Mesenchymal stem cell of the bone marrow (primary cell): ENCODE results near the genes SEC14L5 and NAGPA.

DNA sequence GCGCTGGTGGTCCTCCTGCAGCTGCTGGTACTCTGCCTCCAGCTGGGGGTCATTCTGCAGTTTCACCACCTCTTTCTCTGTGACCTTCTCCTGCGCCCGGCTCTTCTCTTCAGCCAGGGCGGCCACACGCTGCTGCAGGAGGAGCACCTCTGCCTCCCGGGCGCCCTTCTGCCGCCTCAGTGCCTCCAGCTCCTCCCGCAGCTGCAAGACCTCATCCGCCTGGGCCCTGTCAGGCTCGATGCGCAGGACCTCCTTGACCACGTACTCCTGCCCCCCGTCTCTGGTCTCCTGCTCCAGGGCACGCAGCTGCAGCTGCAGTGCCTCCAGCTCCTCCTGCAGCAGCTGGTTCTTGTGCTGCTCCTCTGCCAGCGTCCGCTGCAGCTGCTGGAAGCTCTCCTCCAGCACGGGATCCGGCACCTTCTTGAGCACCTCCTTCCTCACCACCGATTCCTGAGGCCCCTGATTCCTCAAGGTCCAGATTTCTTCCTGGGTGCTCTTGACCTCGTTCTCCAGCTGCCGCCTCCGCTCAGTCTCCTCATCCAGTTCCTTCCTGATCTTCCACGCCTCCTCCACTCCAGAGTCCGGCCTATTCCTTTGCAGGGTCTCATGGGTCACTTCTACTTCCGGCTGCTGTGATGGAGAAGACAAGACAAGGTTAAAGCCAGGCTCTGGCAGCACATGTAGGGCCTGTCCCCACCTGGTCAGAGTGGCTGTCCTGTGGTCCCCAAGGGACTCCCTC, 38.3 kb downstream of the UBN1 start:
- CAGE, long polyA plus RNA, result no peak

DNA sequence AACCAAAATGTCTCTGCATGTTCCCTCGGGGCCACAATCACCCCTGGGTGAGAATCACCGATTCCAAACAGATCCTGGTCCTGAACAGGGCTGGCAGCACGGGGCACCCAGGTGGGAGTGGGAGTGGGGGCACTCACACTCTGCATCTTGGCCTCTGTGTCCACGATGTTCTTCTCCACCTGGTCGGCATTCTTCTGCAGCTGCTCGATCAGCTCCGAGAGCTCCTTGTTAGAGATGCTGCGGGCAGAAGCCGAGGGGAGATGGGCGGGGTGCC, 26.3 kb downstream of the PPL start:
- CAGE, long polyA plus RNA, result no peak

GRCh38 chr16:4918494-4919473, 18.2 kb downstream of the PPL start:
- CAGE, long polyA plus RNA, result no peak

DNA sequence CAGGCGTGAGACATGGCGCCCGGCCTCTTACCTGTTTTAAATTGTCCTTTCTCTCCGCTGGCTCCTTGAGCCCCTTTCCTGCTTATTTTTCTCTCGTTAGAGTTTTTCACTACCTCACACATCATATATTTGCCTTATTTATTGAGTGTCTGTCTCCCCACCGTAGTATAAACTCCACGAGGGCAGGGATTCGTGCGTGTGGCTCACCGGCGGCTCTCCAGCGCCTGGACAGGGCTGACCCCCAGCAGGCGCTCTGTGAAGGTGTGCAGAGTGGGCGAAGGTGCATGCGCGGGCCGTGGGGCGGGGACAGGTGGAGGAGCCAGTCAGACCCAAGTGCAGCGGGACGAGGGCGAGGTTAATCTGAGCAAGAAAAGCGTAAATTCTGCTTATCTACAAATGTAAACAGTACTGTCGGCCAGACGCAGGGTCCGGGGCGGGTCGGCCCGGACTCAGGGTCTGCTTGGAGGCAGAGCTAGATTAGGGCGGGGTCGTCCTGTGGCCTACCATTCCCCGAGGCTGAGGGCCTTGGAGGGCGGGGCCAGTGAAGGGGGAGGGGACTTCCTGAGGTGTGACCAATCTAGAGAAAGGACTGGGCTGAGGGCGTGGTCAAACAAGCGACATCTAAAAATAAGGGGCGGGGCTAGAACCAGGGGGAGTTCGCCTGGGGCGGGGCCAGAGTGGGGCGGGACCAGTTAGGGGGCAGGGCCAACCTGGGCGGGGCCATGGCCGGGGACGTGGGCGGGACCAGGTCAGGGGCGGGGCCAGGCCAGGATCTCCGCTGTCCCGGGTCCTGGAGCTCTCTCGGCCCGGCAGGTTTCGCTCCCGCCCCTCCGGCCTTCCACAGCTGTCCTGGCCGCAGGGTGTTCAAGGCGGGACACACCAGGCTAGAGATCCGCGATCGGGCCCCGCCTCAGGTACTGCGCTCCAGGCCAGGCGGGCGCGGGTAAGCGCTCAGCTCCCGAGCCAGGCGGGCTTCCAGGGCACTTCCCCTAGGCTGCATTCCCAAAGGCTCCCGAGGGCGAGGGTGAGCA, at the start of gene SEC14L5:
Gene SEC14L5, plus strand, starts transcription at position 799 of the 1,031 bp plus-strand sequence.
- CAGE, long polyA plus RNA, result no peak

DNA sequence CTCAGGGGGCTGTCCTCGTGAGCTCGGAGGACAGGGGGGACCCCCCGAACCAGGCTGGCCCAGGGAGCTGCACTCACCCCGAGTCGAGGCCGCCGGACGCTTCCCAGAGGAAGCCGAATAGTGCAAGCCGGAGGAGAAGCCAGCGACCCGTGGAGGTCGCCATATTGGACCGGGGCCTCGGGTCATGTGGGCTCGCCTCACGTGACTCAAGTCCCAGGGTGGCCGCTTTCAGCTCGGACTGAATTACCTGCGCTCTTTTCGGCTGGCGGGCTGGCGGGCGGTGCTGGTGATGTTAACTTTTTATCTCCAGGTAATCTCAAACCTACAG, at the start of gene NAGPA:
Gene NAGPA, minus strand, starts transcription at position 184 of the 328 bp plus-strand sequence.
- CAGE, long polyA plus RNA, result no peak

DNA sequence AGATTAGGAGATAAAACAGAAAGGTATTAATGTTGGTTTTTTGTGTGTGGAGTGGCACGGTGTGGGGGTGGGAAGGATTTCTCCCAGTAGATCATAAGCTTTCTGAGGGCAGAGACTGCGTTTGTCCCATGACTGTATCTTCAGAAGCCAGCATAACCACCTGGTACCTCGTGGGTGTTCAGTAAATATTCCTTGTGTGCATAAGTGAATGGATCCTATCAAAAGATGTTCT, 237.9 kb upstream of the EEF2KMT start:
- CAGE, long polyA plus RNA, result no peak

GRCh38 chr16:5450137-5451008, 352.8 kb upstream of the EEF2KMT start:
- CAGE, long polyA plus RNA, result no peak

DNA sequence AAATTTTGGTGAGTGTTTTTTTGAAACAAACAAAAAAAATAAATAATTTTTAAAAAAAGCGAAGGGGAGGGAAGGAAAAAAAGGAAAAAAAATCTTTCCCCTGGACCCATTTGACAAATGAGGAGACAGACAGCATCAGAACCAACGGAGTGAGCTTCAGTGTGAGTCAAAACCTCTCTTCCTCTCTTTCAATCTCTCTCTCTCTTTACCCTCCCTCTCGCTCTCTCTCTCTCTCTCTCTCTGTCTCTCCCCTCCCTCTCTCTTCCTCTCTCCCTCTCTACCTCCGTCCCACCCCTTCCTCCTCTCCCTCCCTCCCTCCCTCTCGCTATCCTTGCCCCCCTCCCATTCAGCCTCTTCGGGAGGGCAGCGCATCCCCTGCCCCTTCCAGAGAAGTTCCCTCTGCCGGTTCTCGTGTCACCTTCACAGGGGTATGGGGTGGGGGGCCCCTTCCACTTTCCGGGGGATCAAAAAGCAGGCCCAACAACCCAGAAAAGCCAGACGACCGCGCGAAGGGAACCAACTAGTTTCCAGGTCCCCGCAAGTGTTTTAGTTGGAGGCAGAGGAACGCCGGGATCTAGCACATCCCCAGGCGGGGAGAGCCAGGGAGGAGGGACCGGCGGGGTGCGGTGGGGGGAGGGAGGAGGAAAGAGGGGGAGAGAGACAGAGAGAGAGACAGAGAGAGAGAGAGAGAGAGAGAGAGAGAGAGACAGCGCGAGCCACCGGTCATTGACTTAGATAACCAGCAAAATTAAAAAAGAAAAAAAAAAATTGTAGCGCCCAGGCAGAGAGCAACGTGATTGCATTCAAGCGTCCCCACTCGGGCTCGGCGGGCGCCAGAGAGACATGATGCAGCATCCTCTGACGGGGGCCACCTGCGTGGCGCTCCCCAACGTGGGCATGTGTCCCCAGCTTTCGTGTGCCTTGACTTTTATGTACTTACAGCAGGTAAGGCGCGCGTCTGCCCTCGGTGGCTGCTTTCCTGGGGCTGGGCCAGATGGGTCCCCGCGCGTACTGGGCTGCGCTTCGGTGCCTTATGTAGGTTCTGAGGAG, 1285.0 kb downstream of the RBFOX1 start:
- CAGE, long polyA plus RNA, result no peak

DNA sequence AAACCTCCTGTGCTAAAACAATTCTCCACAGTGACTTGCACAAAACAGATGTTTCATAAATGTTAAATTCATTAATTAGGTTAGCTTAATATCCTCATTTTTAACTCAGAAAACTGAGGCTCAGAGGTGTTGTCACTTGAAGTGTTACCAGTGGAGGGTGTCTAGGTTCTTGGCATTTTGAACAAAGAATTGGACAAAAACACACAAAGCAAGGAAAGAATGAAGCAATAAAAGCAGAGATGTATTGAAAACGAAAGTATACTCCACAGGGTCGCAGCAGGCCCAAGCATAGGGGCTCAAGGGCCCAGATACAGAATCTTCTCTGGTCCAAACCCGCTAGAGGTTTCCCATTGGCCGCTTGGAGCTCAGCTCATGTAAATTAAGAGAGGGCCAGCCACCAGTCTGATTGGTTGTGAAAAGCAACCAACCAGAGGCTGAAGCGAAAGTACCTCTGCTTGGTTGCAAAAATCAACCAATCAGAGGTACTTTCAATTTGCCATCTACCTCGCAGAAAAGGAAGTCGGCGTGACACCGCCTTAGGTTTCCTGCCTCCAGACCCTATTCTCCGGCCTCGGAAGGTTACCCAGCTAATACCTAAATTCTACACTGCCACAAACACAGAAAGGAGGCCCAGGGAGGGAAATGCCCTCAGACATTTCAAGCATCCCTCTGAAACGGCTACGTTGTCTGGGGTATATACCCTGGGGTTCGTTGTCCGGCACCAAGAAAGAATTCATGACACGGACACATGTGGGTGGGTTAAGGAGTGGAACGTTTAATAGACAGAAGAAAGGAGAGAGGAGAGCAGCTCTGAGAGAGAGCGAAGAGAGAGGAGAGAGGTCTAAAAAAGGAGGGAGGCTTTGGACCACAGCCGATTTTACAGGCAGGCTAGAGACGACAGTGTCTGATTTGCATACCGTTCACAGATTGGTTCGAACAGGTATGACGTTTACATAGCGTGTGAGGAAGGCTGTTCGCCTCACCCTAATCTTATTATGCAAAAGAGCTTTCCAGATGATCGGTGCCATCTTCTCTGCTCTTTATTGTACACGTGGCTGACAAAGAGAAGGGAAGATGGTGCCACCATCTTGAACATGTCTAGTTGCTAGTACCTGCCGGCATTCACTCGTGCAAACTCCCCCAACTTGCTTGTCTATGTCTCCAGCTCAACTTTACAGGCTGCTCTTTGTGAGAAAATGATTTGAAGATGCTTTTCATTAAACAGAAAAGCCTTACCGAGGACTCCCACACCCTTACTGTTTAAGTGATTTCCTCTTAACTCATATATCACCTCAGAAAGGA, 481.2 kb downstream of the TMEM114 start:
- CAGE, long polyA plus RNA, result no peak

DNA sequence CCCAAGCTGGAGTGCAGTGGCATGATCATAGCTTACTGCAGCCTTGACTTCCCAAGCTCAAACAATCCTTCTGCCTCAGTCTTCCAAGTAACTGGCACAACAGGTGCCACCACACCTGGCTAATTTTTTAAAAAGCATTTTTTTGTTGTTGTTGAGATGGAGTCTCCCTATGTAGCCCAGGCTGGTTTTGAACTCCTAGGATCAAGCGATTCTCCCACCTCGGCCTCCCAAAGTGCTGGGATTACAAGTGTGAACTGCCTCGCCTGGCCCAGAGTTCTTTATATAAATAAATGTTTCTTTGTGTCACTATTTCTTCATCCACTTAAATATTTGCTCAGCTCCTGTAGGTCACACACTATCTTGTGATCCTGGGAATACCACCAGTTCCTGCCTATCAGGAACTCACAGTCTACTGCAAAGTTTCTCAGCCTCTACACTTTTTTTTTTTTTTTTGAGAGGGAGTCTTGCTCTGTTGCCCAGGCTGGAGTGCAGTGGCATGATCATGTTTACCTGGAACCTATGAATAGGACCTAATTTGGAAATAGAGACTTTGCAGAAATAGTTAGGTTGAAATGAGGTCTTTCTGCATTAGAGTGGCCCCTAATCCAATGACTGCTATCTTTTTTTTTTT, 6.7 kb downstream of the ABAT start:
- CAGE, long polyA plus RNA, result no peak

- CAGE, long polyA plus RNA, result no peak
Observed at GRCh38 chr16:8816555-8817401, 19.1 kb downstream of the PMM2 start.

DNA sequence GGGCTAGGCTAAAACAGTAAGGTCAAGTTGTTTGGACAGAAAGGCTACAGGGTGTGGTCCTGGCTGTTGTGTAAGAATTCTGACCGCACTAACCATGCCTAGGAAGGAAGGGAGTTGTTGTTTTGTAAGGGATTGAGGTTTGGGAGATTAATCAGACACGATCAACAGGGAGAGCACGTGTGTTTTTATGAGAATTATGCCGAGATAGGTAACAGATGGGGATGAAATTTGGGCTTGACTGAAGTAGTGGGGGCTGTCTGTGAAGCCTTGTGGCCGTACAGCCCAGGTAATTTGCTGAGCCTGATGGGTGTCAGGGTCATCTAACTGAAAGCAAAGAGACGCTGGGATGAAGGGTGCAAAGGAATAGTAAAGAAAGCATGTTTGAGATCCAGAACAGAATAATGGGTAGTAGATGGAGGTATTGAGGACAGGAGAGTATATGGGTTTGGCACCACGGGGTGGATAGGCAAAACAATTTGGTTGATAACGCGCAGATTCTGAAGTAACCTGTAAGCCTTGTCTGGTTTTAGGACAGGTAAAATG, 33.6 kb downstream of the CARHSP1 start:
- CAGE, long polyA plus RNA, result no peak

- CAGE, long polyA plus RNA, result no peak
Observed at GRCh38 chr16:8856707-8857203, 12.1 kb downstream of the CARHSP1 start.

- CAGE, long polyA plus RNA, result no peak
Observed at GRCh38 chr16:8869636-8870104, 864 bp upstream of the CARHSP1 start.

GRCh38 chr16:8892021-8892579, 9.9 kb downstream of the LITAFD start:
- CAGE, long polyA plus RNA, result no peak

DNA sequence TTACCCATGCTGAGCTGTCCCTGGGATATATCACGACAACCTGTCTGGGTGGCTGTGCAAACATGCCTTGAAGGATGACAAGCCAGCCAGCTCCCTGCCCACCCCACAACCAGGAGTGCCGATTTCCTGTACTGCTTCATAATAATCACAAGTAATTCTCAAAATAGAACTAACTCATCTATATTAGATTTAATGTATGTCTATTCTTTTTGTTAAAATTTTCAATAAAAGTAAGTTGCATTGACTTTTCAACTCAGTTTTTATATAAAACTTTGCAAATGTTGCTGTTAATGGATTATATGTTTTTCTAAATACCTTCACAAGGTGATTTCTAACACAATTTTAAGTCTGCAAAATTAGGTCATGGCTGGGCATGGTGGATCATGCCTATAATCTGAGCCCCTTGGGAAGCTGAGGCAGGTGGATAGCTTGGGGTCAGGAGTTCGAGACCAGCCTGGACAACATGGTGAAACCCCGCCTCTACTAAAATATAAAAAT, 36.1 kb downstream of the LITAFD start:
- CAGE, long polyA plus RNA, result no peak

- CAGE, long polyA plus RNA, result no peak
Observed at GRCh38 chr16:8958198-8959187, 5.2 kb downstream of the USP7 start.

DNA sequence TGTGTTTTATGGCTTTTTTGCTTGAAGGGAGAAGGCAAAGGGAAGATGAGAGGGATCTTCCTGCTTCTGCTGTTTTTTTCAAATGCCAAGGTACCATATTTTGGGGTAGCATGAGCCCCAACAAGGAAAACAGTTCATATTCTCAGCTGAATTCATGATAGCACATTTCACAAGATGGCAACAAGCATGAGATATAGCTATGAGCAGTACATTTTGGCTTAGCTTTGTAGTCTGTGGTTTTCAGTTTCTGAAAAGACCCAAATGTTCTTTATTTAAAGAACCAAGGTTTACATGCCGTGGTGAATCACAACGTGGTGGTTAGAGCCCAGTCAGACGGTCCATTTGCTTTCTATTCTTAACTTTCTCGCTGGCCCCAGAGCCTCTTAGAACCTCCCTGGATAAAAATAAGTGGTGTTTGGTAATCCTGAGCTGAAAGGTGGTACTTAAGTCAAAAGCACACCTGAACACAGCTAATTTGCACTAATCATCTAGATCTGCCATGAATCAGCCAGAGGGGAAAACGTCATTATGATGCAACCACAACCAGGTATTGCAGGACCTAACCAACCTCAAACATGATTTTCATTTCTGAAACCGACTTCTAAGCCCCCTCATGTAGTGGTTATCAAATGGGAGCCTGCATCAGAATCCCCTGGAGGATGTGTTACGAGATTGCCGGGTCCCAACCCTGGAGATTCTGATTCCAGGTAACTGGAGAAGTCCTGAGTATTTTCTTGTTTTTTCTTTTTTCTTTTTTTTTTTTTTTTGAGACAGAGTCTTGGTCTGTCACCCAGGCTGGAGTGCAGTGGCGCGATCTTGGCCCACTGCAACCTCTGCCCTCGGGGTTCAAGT, 18.5 kb upstream of the HAPSTR1 start:
- CAGE, long polyA plus RNA, result no peak

- CAGE, long polyA plus RNA, result no peak
Observed at GRCh38 chr16:9107607-9108183, 16.3 kb downstream of the HAPSTR1 start.

DNA sequence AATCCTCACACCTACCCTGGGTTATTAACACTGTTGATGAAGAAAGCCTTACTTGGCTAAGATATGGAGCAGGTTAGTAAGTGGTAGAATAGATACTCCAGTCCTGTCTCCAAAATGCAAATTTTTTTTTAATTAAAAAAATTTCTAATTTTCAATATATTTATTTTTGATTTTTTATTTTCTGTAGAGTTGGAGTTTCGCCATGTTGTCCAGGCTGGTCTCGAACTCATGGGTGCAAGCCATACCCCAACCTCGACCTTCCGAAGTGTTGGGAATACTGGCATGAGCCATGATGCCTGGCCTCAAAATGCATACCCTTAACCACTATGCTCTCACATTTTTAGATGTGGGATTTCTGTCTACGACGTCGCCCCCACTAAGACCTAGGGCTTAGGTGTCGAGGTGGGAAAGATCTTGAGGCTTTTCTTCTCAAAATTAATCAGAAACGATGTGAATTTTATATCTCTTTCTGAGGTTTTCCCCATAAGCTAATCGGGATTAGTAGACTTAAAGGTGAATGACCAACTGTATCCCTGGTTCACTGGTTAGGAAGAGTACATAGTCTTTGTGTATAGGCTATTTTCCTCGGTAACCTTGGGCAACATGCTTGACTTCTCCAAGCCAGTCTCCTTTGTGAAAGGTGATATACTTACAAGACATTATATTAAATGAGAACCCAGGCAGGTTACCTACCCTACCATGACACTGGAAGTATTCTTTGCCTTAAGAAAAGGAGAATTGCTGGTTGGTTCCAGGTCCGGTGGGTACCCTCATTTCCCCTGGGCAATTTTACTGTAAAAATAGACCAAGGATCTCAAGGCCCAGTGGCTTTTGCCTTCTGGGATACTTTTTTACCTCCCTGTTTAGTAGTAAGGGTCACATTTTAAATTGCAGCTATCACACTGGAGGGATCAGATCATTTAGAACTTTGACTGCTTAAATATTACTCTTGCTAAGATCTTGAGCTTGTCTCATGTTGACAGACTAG, 17.0 kb downstream of the HAPSTR1 start:
- CAGE, long polyA plus RNA, result no peak